ENCODE results near the genes LIAS and CHRNA9.

DNA sequence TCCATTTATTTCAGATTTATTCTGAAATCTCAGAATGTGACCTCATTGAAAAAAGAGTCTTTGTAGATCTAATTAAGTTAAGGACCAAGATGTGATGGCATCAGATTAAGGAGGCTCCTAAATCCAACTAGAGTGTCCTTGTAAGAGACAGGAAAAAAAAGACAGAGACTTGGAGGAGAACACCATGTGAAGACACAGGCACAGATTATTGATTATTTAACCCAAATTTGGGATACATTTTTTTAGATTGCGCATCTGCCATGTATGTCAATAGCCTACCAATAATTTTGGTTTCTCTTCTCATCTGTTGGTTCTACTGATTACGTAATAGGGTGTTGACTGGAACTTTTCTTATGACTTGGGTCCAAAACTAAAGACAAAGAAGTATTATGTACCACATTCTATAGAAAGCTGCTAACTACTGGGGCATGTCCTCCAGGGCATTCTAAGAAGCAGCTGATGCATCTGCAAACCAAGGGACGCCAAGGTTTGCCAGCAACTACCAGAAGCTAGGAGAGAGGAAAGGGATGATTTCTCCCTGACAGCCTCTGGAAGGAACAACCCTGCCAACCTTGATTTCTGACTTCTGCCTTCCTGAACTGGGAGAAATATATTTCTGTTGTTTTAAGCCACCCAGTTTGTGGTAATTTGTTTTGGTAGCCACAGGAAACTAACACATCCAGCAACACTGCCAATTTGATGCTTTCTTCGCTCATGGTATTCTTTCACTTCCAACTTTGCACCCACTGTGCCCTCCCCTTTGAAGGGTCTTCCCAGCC lies 15.7 kb upstream of the TLR1 start:
- PRO-cap, 3 experiments = no peak in any of the 3 experiments

DNA sequence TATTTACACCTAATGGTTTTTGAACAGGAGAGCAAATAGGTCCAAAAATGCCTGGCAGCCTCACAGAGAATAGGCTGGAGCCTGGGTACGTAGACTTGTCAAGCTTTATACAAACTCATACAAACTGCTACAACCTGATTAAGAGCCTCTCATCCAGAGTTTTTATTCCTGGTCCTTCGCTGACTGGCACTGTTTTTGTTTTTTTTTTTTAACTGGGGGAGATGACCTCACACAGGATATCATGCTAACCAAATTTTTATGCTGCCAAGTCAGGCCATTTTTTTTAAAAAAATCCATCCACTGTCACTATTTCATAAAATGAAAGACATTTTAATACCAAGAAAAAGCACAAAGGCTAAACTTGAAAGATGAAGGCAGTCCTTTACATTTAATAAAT lies 1.9 kb downstream of the FAM114A1 start:
- PRO-cap, 3 experiments = no peak in any of the 3 experiments

DNA sequence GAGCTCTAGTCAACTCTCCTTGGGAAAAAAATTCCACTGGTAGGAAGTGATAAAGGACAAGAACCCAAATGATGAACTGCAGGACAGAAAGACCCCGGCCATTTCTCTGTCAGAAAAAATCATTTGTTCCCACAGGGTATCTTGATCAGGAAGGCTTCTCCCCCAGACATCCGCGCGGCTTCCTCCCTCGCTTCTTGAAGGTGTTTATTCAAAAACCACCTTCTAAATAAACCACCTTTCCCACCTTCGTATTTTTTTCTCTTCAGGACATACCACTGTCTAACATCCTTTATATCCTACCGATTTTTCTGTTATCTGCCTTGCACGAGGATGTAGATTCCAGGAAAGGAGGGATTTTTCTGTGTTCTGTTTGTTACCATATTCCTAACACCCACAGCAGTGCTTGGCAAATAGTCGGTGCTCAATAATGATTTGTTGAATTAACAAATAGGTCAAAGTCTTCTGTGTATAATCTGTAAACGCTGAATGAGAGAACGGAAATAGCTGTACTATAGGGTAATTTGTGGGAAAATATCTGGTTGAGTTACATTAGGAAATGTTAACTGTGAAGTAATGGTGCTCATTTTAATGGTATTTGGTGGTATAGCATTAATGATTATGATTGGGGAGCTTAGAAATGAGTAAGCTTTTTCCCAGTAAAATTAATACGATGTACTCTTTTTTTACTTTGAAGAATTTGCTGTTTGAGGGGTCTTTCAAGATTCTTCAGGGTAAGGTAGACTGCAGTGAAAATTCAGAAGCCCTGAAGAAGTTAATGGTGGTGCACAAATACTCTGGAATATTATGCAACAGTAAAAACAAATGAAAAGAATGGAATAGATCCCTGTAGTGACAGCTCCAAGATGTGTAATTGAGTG lies 81.5 kb downstream of the TMEM156 start:
- PRO-cap, 3 experiments = no peak in any of the 3 experiments

- PRO-cap, 3 experiments = peak in 1 of 3 experiments; most common plus-strand start chr4:39045690 (in 1)
These were observed 13.3 kb upstream of the TMEM156 start for GRCh38 chr4:39045540-39045800.

GRCh38 chr4:39096479-39097111 lies 34.6 kb downstream of the KLHL5 start:
- PRO-cap, 3 experiments = no peak in any of the 3 experiments

DNA sequence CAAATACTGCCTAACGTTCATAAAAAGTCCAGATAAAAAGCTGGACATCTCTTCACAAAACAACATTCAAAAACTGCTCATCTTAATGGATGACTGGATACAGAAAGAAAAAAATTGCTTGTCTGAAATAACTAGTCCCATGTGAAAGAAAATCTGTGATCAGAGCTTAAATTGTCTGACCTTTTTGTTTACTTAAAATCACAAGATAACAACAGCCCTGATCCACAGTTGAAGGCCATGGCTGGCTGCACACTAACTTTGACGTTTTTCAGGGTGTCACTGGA lies 25.3 kb downstream of the RFC1 start:
- PRO-cap, 3 experiments = no peak in any of the 3 experiments

GRCh38 chr4:39341225-39341520 lies 25.0 kb downstream of the RFC1 start:
- PRO-cap, 3 experiments = no peak in any of the 3 experiments

- PRO-cap, 3 experiments = no peak in any of the 3 experiments
These were observed 12.5 kb downstream of the RPL9 start for GRCh38 chr4:39446266-39446582.

DNA sequence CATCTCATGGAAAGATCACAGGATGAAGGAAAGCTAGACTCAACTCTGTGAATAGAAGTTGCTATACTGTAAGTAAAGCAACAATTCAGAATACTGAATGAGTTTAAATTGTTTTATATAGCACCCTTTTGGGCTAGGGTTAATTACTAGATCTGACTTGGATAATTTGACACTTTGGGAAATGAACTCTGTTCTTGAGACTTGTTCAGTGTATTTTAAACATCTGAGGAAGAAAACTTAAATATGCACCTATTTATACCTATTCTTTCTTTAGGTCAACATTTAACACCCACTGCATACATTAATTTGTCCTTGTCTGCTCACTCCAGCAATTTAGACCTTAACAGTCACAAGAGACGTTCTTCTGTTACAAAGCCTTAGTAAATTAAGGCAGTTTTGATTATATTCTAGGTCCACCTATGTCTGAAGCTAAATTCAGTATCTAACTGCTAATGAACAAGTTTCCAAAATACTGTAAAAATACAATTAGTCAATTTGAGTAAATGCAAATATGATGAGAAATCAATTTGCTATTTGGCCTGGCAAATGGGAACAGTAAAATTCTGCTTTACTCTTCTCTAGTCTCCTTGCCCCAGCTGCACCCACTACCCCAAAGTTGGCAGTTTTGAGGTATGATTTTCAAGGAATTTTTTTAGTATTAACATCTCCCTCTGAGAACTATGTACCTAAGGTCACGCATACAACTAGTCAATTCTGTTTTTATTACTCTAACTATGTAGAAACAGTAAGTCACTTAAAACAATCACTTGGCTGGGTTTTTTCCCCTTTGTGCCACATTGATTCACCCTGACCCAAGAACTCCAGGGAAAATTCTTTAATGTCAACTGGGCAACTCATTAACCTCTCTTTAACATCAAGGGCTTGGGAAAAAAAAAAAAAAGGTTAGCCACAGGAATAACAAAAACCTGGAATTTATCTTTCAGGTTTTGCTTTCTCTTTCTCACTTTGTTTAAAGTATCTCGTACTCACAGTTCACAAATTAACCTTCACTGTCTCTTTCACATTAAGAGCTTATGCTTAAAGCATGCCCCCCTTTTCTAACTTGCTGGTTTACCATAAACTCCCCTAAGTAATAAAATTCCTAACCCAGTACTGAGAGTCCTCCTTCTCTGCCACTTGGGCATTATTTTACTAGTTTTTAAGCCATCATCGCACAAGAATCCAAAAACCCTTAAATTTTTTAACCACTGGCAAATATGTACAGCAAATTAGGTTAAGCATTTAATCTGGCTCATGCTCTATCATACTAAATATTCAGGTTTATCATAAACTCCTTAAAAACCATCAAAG lies 8.3 kb downstream of the RPL9 start:
- PRO-cap, 3 experiments = no peak in any of the 3 experiments

GRCh38 chr4:39458999-39459146 lies at the start of gene LIAS:
Gene LIAS, plus strand, starts transcription at chr4:39459056.
- PRO-cap, 3 experiments = peak in 3 of 3 experiments; most common plus-strand start chr4:39459058 (in 3)

DNA sequence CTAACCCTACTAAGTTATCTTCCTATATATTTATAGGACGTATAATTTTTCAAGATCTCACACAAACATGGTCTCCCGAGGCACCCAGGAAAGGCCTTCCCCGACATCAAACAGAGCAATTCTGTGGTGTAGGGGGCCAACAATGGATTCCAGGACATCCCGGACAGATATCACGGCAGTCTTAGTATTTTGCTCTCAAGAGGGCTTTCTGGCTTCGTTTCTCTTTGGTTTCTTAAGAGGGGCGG lies 706 bp downstream of the UGDH start:
- PRO-cap, 3 experiments = no peak in any of the 3 experiments

DNA sequence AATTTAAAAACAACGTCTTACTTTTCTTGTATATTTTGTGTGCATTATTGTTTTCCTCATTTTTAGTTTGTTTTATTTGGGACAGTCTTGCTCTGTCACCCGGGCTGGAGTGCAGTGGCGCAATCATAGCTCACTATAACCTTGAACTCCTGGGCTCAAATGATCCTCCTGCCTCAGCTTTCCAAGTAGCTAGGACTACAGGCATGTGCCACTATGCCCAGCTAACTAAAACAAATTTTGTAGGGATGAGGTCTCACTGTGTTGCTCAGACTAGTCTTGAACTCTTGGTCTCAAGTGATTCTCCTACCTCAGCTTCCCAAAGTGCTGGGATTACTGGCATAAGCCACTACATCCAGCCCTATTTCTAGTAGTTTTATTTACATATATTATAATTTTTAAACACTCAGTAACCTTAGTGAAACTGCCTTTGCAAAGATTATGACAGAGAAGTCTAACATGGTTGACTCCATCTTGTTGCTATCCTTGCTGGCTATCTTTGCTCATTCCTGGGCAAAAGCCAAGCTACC lies 9.7 kb upstream of the SMIM14 start:
- PRO-cap, 3 experiments = no peak in any of the 3 experiments

GRCh38 chr4:40201240-40202023 lies 4.6 kb downstream of the RHOH start:
- PRO-cap, 3 experiments = no peak in any of the 3 experiments

DNA sequence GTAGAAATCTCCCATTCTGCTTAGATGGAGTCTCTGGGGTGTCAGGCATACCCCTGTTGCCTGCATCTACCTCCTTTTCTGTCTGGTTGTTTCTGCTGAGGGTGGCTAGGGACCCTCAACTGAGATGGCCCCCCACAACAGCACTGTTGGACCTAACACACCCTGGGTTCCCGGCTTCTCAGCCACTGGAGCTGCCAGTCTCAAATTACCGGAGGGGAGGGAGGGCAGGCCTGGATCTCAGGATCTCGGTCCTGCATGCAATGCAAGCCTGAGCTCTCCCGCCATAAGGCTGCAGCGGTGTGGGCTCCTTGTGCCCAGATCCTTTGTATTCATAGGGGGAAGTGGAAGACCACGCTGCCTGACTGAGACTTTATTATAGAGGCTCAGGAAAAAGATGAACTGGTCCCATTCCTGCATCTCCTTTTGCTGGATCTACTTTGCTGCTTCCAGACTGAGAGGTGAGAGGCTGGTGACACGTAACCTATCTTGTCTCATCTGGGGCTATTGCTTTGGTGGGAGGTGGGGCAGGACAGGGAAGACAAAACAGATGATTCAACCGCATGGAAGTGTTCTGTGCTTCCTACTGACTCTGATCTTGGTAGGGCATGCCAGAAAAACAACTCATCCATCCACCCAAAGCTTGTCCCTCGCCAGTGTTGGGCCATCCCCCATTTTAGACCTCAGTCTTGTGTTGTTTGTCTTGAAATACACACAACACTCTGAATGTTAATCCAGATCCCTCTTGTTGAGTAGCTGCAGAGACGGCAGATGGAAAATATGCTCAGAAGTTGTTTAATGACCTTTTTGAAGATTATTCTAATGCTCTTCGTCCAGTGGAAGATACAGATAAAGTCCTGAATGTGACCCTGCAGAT lies at the start of gene CHRNA9:
Gene CHRNA9 (plus strand): TSS at position 260 of the 874 bp plus-strand sequence.
- PRO-cap, 3 experiments = no peak in any of the 3 experiments

- PRO-cap, 3 experiments = no peak in any of the 3 experiments
These were observed 90.8 kb downstream of the CHRNA9 start for GRCh38 chr4:40425977-40426355.

DNA sequence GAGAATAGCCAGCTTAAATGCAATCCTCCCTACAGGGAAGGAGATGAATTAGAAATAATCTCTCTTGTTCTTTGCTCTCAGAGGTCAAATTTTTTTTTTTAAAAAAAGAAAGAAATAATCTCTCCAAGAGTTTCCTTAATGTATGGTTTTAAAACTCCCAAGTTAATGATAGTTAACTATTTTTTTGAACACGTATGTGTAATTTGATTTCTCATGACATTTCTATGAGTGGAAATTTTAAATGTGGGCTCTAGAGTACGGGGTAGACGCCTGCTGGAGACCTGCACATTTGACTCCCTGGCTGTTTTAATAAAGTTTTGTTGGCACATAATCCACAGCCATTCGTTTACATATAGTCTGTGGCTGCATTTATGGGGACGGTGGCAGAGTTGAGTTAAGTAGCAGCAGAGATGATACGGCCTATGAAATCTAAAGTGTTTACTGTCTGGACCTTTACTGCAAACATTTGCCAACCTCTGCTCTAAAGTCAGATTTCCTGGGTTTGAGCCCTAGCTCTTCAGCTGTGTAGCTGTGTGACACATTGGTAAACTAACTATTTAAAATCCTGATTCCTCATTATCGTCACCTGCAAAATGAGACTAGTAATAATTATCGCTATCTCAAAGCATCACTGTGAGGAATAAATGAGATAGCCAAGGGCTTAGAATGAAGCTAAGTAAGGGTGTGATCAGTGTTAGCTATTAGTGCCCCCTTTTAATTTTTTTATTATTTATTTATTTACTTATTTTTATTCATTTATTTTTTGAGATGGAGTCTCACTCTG lies 118.8 kb downstream of the CHRNA9 start:
- PRO-cap, 3 experiments = no peak in any of the 3 experiments

DNA sequence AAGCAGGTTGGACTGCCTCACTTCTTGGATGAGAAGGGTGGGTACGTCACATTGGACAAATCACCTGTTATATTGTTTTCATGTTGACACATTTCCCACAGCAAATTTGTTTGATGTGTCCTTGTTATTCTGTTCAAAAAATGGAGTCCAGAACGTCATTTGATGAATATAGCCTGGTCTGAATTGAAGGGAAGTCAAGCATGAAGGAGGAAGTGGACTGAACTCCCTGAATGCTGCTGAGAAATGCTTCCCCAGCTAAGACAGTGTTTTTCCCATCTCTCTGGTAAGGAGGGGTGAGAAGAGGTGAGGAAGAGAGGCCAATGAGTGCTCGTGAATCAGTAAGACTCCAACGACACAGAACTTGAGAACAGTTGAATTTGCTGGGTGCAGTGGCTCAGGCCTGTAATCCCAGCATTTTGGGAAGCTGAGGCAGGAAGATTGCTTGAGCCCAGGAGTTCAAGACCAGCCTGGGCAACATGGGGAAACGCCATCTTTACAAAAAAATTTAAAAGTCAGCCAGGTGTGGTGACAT lies 127.4 kb downstream of the RBM47 start:
- PRO-cap, 3 experiments = no peak in any of the 3 experiments

DNA sequence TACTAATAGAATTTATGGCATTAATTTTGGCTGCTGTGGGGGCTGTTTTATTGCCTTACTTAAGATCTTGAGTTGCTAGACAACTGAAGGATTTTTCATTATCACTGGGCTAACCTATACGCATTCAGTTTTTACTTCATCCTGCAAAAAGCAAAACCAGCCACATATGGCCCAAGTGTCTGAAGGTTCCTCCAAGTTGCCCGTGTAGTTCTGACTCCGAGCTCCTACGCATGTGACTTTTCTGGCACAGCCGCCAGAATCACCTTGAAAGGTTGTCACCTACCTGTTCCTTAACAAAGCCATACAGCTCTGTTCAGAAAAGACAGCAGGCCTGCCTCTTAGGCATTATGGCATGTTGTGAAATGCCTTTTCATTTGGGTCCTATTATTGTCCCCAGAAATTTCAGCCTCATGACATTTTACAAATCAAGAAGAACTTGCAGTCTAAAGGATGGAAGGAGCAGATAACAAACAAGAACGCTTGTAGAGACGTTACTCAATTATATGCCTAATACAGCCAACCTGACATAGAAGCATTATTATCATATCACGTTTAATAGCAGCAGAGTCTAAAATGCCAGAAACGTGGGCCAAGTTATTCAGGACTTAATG lies 118.6 kb downstream of the RBM47 start:
- PRO-cap, 3 experiments = peak in 1 of 3 experiments; most common plus-strand start position 302 of the sequence (in 1); most common minus-strand start position 209 of the sequence (in 1)

DNA sequence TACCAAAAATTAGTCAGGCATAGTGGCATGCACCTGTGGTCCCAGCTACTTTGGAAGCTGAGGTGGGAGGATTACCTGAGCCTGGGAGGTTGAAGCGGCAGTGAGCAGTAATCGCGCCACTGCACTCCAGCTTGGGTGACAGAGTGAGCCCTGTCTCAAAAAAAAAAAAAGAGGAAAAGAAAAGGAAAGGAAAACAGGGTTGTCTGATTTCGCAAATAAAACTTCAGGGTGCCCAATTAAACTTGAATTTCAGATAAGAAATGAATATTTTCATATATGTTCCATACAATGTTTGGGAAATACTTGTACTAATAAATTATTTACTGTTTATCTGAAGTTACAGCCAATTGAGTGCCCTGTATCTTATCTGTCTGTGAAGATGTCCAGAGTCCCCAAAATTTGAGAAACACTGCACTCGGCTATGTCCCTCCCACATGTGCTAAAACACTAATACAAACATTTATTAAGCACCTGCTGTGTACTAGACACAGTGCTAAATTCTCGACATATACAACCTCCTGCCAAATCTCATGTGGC lies 105.9 kb downstream of the RBM47 start:
- PRO-cap, 3 experiments = no peak in any of the 3 experiments

DNA sequence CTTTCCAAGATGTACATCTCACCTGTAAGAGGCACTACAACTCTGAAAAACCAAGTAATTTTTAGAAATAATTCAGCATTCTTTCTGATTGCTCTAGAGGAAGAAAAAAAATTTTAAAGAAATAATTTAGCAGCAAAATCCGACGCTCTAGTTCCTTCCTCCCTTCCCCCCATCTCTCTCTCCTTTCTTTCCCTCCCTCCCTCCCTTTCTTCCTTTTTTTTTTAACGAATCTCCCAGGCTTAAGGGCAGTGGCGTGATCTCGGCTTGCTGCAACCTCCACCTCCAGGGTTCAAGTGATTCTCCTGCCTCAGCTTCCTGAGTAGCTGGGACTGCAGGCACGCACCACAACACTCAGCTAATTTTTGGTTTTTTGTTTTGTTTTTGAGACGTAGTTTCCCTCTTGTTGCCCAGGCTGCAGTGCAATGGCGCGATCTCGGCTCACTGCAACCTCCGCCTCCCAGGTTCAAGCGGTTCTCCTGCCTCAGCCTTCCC lies 75.0 kb downstream of the RBM47 start:
- PRO-cap, 3 experiments = no peak in any of the 3 experiments